ENCODE data around the gene ARSJ.

GRCh38 chr4:113729336-113729874 is 32.1 kb downstream of the CAMK2D start:
- PRO-cap, result no peak

DNA sequence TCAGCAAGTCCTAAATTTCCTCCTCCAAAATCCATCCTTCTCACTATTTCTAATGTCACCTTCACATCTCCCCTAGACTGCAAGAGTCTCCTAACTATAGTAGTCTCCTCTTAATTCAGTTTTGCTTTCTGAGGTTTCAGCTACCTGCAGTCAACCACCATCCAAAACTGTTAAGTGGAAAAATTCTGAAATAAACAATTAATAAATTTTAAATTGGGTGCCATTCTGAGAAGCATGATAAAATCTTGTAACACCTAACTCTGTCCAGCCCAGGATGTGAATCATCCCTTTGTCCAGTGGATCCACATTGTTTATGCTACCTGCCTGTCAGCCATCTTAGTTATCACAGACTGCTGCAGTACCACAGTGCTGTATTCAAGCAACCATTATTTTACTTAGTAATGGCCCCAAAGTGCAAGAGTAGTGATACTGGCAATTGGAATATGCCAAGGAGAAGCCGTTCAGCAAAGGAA is 20.8 kb downstream of the CAMK2D start:
- PRO-cap, result no peak

GRCh38 chr4:113759888-113760814 is 1.4 kb downstream of the CAMK2D start:
- PRO-cap, result no peak

GRCh38 chr4:113760815-113761653 is 504 bp downstream of the CAMK2D start:
- PRO-cap, result bidirectional peak, plus-strand start at chr4:113761248, minus-strand start at chr4:113761176; bidirectional peak, plus-strand start at chr4:113761276, minus-strand start at chr4:113761324

DNA sequence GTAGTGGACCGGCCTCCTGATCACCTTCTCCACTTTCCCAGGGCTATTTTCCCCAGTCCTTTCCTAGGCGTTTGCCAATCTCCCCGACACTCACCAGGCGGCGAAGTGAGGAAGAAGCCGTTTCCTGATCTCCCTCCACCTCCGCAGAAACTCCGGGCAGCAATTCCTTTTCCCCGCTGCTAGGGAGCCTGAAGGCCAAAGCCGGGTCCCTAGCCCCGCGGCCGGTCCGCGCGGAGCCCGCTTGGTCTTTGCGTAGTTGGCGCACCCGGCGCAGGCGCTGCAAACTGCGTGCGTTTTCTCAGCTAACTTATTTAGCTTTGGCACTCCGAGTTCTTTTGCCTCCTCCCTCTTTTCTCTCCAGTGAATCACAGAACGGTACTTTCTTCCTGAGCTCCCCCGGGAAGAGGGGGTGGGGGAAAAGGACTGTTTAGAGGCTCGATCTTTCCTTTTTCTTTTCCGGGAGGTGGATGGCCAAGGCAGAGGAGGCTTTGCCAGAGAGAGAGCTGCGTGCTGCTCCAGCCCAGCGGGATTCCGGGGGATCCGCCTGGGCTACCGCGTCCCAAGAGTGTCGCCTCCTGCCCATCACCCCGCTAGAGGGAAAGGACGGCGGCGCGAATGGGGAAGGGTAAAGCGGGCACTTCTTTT is at the start of gene ARSJ:
ARSJ (minus strand) TSS at position 286 of the 645 bp plus-strand sequence.
- PRO-cap, result bidirectional peak, plus-strand start at position 198 of the sequence, minus-strand start outside the sequence; bidirectional peak, plus-strand start at position 347 of the sequence, minus-strand start at position 250 of the sequence; bidirectional peak, plus-strand start at position 582 of the sequence, minus-strand start at position 540 of the sequence

GRCh38 chr4:114616511-114616972 is 17.9 kb downstream of the UGT8 start:
- PRO-cap, result unidirectional peak, minus-strand start at chr4:114616749

DNA sequence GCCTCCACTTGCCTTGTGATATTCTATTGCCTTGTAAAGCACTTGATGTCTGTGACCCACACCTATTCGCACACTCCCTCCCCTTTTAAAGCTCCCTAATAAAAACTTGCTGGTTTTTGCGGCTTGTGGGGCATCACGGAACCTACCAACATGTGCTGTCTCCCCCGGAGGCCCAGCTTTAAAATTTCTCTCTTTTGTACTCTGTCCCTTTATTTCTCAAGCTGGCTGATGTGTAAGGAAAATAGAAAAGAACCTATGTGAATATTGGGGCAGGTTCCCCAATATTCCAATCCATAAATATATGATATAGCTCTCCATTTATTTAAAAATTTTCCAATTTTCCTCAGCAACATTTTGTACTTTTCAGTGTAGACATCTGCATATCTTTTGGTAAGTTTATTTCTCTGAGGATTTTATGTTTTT is 114.3 kb upstream of the NDST3 start:
- PRO-cap, result unidirectional peak, minus-strand start at position 172 of the sequence

DNA sequence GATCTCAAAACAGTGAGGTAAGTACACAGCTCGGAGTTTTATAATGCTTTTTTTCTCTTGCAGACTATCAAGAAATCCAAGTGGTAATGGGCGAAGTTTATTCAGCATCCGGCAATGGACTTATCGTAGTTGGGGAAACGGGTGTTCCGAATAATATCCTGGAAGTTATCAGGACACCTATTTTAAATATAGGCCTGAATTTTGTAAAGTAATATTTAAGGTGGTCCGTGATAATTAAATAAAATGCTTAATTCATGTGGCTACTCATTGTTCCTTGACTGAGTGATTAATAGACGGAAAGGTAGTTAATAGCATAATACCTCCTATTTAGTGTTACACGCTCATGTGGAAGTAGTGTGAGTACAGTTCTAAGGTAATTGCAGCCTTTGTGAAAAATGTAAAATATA is 73.2 kb downstream of the PRSS12 start:
- PRO-cap, result no peak

DNA sequence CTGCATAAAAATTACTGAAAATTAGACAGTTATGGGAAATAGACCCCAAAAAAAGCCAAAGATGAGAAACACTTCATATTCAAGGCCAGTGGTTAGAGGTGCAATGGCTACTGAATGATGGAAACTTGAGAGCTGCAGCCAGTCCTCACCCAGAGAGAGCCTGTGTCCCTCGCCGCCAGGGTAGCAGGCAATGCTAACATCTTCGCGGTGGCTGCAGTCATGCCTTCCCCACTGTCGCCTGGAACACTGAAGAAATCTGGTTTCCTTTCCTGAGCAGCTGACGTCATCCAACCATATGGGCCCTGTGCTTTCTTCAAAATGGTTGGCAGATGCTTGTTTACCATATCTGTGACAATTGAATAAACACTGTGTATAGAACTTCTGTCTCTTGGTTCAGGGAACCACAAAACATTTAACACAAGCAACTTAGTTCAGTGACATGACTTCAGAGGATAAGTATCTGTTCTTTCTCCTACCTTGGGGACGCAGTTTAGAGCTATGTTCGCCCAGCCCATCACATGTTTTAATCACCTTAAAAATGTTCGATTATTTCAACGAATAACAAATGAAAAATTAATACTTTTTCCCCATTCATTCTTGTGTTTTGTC is 39.6 kb downstream of the PRSS12 start:
- PRO-cap, result no peak

- PRO-cap, result no peak
Measured at GRCh38 chr4:118746531-118747113, 61.4 kb downstream of the METTL14 start.

GRCh38 chr4:118826973-118827569 is 8.9 kb downstream of the SEC24D start:
- PRO-cap, result no peak

GRCh38 chr4:118954119-118954665 is 65.5 kb downstream of the SYNPO2 start:
- PRO-cap, result no peak

DNA sequence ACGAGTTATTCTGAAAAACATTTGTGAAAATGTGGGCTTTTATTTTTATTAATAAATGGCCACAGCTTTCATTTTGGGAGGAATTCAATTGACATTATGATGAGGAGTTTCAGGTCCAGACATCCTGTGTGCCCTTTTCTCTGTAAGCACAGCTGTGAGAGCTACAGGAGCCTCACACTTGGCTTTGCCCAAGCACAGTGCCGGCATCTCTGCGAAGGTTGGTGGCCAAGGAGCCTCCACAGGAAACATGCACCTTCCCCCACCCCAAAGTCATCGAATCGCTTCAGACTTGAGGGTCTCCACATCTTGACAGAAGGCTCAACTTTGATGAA is 99.9 kb downstream of the SYNPO2 start:
- PRO-cap, result no peak

- PRO-cap, result no peak
Measured at GRCh38 chr4:118988923-118989821, 100.5 kb downstream of the SYNPO2 start.

DNA sequence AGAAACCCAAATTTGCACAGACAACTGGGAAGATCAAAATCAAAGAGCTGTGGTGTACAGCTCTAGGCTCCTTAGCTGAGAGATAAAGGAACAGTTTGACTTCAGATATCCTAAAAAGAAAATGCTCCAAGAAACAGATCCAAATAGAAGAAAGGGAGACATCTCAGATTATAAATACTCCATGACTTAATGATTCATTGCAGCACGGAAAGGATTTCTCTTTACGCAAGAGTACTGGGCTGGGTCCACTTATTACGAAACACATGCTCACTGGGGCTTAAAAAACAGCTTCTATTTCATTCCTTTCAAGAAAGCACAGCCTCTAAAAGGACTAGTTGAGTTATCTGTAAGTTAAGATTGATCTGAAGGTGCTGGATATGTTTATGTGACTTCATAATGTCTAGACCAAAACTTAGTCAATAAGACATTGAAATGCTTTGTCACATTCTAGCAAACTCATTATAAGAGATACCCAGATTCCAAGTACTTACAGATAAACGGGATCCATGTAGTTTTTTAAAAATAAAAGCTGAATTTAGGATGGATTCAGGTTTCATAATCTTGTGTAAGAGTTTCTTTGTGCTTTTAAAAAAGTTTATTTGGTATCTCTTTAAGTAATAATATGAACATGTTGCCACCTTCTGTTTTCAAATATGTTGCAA is 109.7 kb upstream of the MYOZ2 start:
- PRO-cap, result no peak

GRCh38 chr4:119219260-119219584 is 6.7 kb downstream of the USP53 start:
- PRO-cap, result no peak

- PRO-cap, result no peak
Measured at GRCh38 chr4:119490924-119491354, 137.7 kb downstream of the PDE5A start.

- PRO-cap, result no peak
Measured at GRCh38 chr4:119626387-119626835, 2.2 kb downstream of the PDE5A start.

DNA sequence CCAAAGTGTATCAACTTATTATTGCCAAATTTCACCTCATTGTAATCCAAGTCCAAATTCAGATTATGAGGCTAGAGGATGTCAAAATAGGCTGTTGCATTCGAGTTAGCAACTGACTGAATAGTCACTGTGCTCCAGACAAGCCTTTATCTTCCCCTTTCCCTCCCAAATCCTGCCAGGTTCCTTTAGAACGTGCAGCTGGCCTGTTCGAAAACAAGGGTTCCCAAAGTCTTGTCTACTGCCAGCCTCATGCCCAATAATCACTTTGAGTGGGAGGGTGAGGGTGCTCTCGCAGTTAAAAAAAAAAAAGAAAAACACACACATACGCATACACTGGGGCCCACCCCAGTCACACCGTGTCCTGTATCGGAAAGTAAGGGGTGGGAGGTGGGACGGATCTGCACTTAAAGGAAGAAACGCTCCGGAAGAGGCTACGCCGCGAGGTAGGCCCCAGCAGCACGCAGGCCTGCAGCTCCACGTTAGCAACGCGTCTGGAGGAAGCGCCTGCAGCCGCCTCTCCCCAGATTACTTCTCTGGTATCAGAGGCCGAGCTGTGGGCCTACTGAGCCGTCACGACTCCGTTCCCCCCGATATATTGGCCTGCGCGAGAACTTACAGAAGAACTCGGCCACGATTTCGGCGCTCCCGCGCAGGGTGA is 473 bp downstream of the MAD2L1 start:
- PRO-cap, result unidirectional peak, plus-strand start at position 431 of the sequence; bidirectional peak, plus-strand start at position 542 of the sequence, minus-strand start at position 493 of the sequence

DNA sequence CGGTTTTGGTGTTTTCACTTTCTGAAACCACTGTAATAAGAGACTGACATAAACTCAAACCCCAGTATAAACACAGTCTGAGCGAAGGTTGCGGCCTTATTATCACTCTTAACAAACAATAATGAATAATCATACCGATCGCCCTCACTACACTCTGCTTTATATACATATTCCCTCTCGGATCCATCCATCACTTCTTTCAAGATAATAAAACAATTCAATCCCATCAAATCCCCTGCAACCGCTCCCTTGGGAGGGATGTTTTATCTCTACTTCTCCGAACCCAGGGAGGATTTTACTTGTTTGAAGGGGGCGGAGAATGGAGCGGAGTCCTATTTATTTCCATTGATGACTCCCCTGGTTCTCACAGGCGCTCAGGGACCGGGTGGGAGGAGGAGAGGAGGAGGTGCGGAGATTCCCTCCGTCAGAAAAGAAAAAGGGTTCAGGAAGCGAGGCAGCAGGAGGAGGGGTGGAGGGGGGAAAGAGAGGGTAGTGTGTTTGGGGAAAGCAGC is 2.2 kb downstream of the NDNF start:
- PRO-cap, result no peak

All from Calu3 (cell line).